HepG2 (cell line): ENCODE results near the gene TMX1.

GRCh38 chr14:50754189-50755085 is 76.5 kb downstream of the NIN start:
- RRBS, 2 experiments = no CpG with 5 or more reads among the region's 5 CpGs
CAGE:
- cytosol, long polyA minus RNA = start-site peak on the minus strand at chr14:50754755-50754905, 44 reads
- cytosol, long polyA plus RNA = no peak
- long polyA plus RNA = no peak
- nucleus, long polyA minus RNA = no peak
- nucleus, long polyA plus RNA = no peak

- RRBS, 2 experiments = no CpG with 5 or more reads among the region's 35 CpGs
CAGE:
- cytosol, long polyA minus RNA = no peak
- cytosol, long polyA plus RNA = no peak
- long polyA plus RNA = no peak
- nucleus, long polyA minus RNA = no peak
- nucleus, long polyA plus RNA = no peak
Measured at GRCh38 chr14:50943139-50944059, 884 bp downstream of the PYGL start.

- RRBS, 2 experiments = no CpG with 5 or more reads among the region's 3 CpGs
CAGE:
- cytosol, long polyA minus RNA = no peak
- cytosol, long polyA plus RNA = no peak
- long polyA plus RNA = no peak
- nucleus, long polyA minus RNA = no peak
- nucleus, long polyA plus RNA = no peak
Measured at GRCh38 chr14:50961584-50962214, 17.4 kb upstream of the PYGL start.

DNA sequence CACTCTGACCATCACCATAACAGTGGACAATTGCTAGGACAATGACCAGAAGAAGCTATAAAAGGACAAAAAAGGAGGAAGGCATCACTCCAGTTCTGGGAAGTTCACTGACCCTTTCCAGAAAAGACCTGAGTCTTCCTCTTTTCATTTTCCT is 23.6 kb upstream of the PYGL start:
CAGE:
- cytosol, long polyA minus RNA = no peak
- cytosol, long polyA plus RNA = no peak
- long polyA plus RNA = no peak
- nucleus, long polyA minus RNA = no peak
- nucleus, long polyA plus RNA = no peak

DNA sequence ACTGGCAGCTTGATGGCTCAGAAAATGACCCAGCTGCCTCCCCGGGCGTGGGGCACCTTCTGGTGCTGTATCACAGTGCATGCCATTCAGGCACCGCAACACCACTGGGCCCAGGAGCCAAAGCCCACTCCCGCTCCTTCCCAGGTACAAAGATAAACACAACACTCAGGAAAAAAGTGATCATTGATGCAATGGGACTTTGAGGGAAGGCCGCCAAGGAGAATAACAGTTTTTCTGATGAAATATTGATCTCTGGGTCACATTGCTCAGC is 65.7 kb downstream of the TRIM9 start:
- RRBS, 2 experiments = no CpG with 5 or more reads among the region's 5 CpGs
CAGE:
- cytosol, long polyA minus RNA = no peak
- cytosol, long polyA plus RNA = no peak
- long polyA plus RNA = no peak
- nucleus, long polyA minus RNA = no peak
- nucleus, long polyA plus RNA = no peak

GRCh38 chr14:51239713-51241004 is at the start of gene TMX1:
TMX1 (plus strand) TSS chr14:51240247.
- RRBS, 2 experiments = no CpG with 5 or more reads among the region's 68 CpGs
CAGE:
- cytosol, long polyA minus RNA = start-site peak on the plus strand at chr14:51240244-51240285, 1,661 reads
- cytosol, long polyA plus RNA = start-site peak on the plus strand at chr14:51240224-51240287, 1,866 and 2,139 reads in 2 replicates
- long polyA plus RNA = start-site peak on the plus strand at chr14:51240213-51240287, 1,456 and 1,249 reads in 2 replicates
- nucleus, long polyA minus RNA = no peak
- nucleus, long polyA plus RNA = start-site peak on the plus strand at chr14:51240213-51240284, 1,215 and 1,851 reads in 2 replicates

- RRBS, 2 experiments = no CpG with 5 or more reads among the region's 6 CpGs
CAGE:
- cytosol, long polyA minus RNA = no peak
- cytosol, long polyA plus RNA = no peak
- long polyA plus RNA = no peak
- nucleus, long polyA minus RNA = no peak
- nucleus, long polyA plus RNA = no peak
Measured at GRCh38 chr14:51328790-51329210, 88.8 kb downstream of the TMX1 start.

DNA sequence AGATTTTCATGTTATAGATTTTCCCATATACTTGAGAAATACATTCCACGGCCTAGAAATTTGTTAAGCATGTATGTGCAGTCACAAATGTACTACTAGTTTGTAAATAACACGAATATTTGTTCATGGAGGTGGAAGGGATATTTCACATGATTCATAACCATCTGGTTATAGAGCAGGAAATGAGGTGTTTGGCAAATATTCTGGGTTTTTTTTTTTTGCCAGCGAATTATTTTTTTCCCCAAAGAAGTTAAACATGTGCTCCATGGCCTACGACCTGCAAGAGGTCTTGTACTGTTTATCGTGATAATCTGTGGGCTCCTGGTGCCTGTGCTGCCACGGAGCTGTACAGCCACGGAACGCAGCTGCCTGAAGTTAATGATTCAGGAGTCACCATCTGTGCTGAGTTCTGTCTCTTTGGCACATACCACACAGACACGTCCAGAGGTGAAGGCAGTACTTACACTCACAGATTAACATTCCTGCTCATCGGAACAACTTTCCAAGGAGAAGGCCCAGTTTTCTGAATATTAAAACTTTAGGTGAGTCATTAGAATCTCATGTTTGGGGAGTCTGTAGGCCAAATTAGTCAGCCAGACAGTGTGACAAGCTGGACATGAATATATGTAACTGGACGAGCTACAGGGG is 156.3 kb downstream of the TMX1 start:
- RRBS, 2 experiments = no CpG with 5 or more reads among the region's 11 CpGs
CAGE:
- cytosol, long polyA minus RNA = no peak
- cytosol, long polyA plus RNA = no peak
- long polyA plus RNA = no peak
- nucleus, long polyA minus RNA = no peak
- nucleus, long polyA plus RNA = no peak

GRCh38 chr14:51534419-51535137 is 117.1 kb upstream of the FRMD6 start:
- RRBS, 2 experiments = no CpG with 5 or more reads among the region's 5 CpGs
CAGE:
- cytosol, long polyA minus RNA = no peak
- cytosol, long polyA plus RNA = no peak
- long polyA plus RNA = no peak
- nucleus, long polyA minus RNA = no peak
- nucleus, long polyA plus RNA = no peak

DNA sequence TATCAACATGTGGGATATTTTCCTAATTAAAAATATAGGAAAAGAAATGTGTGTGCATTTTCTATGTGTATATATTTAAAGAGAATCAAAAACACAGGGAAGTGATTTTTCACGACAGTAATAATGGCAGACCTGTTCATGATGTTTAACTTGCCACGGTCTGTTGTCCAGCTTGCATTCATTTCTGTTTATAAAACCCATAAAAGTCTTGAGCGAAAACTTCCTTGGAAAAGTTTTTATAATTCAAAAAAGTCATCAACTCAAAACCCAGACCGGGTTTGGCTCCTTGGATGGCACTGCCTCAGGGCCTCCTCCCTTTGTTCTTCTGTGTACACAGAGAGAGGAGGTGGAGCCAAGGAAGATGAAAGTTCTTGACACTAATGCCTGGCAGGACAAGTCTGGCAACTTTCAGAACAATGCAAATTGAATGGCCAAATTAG is 86.9 kb upstream of the FRMD6 start:
- RRBS, 2 experiments = no CpG with 5 or more reads among the region's 4 CpGs
CAGE:
- cytosol, long polyA minus RNA = no peak
- cytosol, long polyA plus RNA = no peak
- long polyA plus RNA = no peak
- nucleus, long polyA minus RNA = no peak
- nucleus, long polyA plus RNA = no peak

CAGE:
- cytosol, long polyA minus RNA = no peak
- cytosol, long polyA plus RNA = no peak
- long polyA plus RNA = no peak
- nucleus, long polyA minus RNA = no peak
- nucleus, long polyA plus RNA = no peak
Measured at GRCh38 chr14:51789583-51789999, 70.8 kb upstream of the GNG2 start.

DNA sequence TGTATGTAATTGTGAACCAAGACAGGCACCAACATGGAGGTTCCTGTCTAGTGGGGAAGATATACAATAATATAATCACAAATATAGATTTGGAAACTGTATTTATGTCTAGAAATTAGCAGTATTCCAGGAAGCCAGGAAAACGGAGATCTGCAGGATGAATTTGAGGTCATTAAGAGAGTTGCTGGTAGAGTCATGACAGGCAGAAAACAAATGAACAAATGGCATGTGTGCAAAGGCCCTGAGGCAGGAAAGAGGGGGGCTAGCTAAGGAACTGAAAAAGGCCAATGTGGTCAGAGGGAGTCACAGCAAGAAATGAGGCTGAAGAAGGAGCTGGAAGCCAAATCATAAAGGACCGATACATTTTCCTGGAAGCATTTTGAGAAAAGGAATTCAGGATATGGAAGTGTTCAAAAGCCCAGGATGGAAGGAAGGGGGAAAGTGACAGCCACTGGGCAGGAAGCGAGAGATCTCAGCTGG is 49.7 kb downstream of the GNG2 start:
- RRBS, 2 experiments = no CpG with 5 or more reads among the region's 3 CpGs
CAGE:
- cytosol, long polyA minus RNA = no peak
- cytosol, long polyA plus RNA = no peak
- long polyA plus RNA = no peak
- nucleus, long polyA minus RNA = no peak
- nucleus, long polyA plus RNA = no peak

DNA sequence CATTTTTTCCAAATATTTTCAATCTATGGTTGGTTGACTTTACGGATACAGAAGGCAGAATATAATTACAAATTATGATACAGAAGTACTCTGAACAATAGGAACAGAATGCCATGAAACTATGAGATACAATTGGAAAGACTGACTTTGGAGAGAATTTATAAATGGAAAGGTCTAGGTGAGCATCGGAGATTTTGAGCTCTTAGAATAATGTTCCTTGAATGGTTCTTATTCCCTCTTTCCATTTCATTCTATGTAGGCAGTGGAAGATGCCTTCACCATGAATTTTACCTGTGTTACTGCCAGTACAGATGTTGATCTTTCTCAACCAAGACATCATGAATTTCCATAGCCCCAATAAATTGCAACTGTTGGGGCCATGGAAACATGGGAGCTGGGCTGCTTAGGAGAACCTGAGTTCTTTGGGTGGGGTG is 60.1 kb downstream of the GNG2 start:
- RRBS, 2 experiments = no CpG with 5 or more reads among the region's 2 CpGs
CAGE:
- cytosol, long polyA minus RNA = no peak
- cytosol, long polyA plus RNA = no peak
- long polyA plus RNA = no peak
- nucleus, long polyA minus RNA = no peak
- nucleus, long polyA plus RNA = no peak

GRCh38 chr14:52351939-52352520 is 37.9 kb downstream of the PTGER2 start:
- RRBS, 2 experiments = no CpG with 5 or more reads among the region's 4 CpGs
CAGE:
- cytosol, long polyA minus RNA = no peak
- cytosol, long polyA plus RNA = no peak
- long polyA plus RNA = no peak
- nucleus, long polyA minus RNA = no peak
- nucleus, long polyA plus RNA = no peak

DNA sequence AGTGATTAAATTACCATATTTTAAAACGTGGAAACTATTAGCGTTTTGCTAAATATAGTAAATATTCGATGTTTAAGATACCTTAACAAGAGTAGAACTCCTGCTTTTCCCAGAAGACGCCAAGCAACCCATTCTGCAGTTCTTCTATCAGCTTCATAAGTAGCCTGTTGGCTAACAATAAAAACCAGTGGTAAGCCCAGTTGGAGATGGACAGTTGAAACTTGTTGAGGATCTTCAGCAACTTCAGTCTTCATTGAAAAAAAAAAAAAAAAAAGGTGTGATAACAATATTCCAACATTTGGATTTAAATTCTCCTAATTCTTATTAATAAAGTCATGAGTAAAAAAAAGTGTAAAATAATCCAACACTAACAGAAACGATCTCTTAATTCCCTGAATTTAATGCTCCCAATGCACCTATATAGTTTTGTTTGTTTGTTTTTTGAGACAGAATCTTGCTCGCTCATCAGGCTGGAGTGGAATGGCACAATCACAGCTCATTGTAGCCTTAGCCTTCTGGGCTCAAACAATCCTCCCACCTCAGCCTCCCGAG is 61.5 kb downstream of the TXNDC16 start:
- RRBS, 2 experiments = no CpG with 5 or more reads among the region's 7 CpGs
CAGE:
- cytosol, long polyA minus RNA = no peak
- cytosol, long polyA plus RNA = no peak
- long polyA plus RNA = no peak
- nucleus, long polyA minus RNA = no peak
- nucleus, long polyA plus RNA = no peak

DNA sequence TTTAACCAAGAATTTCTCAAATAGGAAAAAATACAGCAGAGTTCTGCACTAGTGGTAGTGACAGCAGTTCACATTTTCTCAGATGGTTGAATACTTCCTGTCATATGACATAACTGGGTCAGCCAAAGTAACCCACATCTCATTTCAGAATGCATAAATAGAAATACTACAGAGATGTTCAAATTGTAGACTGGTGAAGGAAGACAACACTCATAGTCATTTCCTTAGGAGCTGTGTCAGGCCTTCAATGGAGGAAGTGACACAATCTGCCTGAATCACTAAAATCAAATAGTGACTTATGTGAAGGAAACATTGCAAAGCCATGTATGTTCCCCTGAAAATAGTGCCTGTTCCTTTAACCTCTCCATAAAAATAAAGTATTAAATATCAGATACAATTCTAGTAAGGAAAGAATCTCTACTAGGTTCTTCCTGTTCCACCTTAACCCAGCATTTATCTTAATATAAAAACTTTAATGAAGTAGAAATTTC is 32.3 kb downstream of the FERMT2 start:
CAGE:
- cytosol, long polyA minus RNA = no peak
- cytosol, long polyA plus RNA = no peak
- long polyA plus RNA = no peak
- nucleus, long polyA minus RNA = no peak
- nucleus, long polyA plus RNA = no peak

GRCh38 chr14:52949377-52950052 is 1.3 kb downstream of the FERMT2 start:
- RRBS, 2 experiments = no CpG with 5 or more reads among the region's 11 CpGs
CAGE:
- cytosol, long polyA minus RNA = no peak
- cytosol, long polyA plus RNA = no peak
- long polyA plus RNA = no peak
- nucleus, long polyA minus RNA = no peak
- nucleus, long polyA plus RNA = no peak

- RRBS, 2 experiments = under 1 to 2% methylated on average over 28 of the region's 69 CpGs
CAGE:
- cytosol, long polyA minus RNA = no peak
- cytosol, long polyA plus RNA = no peak
- long polyA plus RNA = start-site peak on the minus strand at chr14:52950439-52950620, 25 and 30 reads in 2 replicates
- nucleus, long polyA minus RNA = no peak
- nucleus, long polyA plus RNA = no peak
Measured at GRCh38 chr14:52950053-52950886, 580 bp downstream of the FERMT2 start.

DNA sequence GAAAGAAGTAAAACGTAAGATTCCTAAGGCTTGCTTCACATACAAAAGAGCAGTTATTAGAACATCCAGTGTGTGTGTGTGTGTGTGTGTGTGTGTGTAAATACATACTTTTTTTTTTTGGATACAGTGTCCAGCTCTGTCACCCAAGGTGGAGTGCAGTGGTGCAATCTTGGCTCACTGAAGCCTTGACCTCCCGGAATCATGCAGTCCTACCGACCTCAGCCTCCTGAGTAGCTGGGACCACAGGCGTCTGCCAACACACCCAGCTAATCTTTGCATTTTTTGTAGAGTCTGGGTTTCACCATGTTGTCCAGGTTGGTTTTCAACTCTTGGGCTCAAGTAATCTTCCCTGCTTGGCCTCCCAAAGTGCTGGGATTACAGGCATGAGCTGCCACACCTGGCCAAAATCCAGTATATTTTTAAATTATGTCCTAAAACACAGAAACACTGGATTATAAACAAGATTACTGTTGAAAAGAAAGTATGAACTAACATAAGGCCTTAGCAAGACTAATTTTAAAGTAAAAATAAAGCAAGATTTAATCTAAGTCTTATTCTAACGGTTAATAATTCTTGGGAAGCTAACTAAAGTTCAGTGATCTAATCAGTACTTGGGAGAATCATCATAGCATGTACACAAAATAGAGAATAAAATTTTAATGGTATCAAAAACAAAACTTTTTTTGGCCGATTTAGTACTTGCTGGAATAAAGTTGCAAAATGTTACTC is 92.6 kb upstream of the FERMT2 start:
- RRBS, 2 experiments = no CpG with 5 or more reads among the region's 6 CpGs
CAGE:
- cytosol, long polyA minus RNA = no peak
- cytosol, long polyA plus RNA = no peak
- long polyA plus RNA = no peak
- nucleus, long polyA minus RNA = no peak
- nucleus, long polyA plus RNA = no peak

GRCh38 chr14:53151522-53152277 is 1.4 kb downstream of the DDHD1 start:
- RRBS, 2 experiments = 2 to 3% methylated on average over 6 of the region's 33 CpGs
CAGE:
- cytosol, long polyA minus RNA = no peak
- cytosol, long polyA plus RNA = no peak
- long polyA plus RNA = no peak
- nucleus, long polyA minus RNA = no peak
- nucleus, long polyA plus RNA = no peak